HL-60 (cell line): ENCODE data around the genes HOXD13 and MTX2.

DNA sequence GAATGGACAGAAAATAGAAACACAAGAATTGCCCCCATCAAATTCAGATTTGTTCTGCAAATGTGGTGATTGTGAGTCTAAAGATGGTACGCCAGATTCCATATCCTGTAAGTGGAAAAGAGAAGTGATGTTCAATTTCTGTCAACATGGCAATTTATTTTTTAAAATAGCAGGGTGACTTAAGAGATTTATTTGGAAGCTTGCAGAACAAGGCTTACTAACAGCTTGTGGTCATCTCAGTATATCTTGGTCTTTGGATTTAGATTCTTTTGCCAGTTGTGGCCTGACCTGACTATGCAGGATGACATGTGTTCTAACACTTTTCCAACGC, 74.4 kb downstream of the MAP3K20 start:
- RRBS = no CpG with 5 or more reads among the region's 2 CpGs

- RRBS = no CpG with 5 or more reads among the region's 4 CpGs
These were observed 72.8 kb upstream of the CDCA7 start for GRCh38 chr2:173281946-173282145.

DNA sequence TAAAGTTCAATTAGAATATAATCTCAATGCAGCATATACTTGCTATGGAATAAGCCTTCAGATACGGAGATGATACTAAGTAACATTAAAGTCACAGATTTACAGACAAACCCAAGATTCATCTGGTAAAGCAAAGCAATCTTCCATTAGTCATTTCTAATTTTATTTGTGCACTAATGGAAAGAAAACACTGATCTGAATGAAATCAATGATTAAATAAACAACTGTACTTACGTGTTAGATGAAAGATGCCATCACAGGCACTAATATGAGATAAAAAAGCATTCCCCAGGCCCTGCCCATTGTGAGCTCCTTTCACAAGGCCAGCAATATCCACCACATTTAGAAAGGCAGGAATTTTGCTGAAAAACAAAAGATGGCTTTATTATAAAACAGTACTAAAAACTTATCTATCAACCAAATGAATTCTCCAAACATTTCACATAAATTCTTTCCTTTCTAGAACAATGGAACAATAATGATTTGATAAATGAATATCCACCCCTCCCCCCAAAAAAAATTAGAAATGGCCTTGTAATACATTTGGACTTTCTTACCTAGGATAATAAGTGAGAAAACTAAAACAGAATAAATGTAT, 25.4 kb downstream of the OLA1 start:
- RRBS = no CpG with 5 or more reads among the region's 2 CpGs

DNA sequence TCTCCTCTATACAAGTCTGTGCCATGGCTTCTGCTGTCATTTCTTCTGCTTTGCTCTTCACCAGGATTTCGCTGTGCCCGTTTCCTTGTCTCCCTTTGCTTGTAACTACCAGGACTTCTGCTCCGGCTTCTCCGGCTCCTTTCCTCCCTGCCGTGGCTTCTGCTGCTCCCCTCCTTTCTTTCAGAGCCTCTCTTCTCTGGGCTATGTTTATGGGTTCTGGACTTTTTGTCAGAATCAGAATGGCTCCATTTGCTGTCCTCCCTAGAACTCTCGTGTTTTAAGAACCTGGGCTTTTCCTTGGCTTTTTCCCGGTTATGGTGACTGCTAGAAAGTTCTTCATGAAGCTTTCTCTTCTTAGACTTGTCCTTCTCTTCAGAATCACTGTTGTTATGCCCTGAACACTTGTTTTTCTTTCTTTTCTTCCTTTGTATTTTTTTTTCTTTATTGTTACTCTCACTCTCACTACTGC, 13.8 kb downstream of the SP9 start:
- RRBS = no CpG with 5 or more reads among the region's 7 CpGs

DNA sequence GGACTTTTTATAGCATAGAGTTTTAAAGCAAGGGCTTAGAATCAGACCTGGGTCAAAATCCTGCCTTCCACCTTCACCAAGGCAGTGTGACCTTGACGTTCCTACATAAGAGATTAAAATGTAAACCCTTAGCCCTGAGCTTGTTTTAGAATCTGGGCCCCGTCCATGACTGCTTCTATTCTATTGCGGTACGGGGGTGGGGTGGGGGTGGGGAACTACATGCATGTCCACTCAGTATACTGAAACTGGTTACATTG, 638 bp upstream of the GPR155 start:
- RRBS = no CpG with 5 or more reads among the region's 4 CpGs

GRCh38 chr2:174569496-174569955, 28.1 kb downstream of the WIPF1 start:
- RRBS = no CpG with 5 or more reads among the region's 2 CpGs

GRCh38 chr2:174588674-174589511, 8.7 kb downstream of the WIPF1 start:
- RRBS = no CpG with 5 or more reads among the region's 7 CpGs

GRCh38 chr2:174595055-174595555, 2.5 kb downstream of the WIPF1 start:
- RRBS = no CpG with 5 or more reads among the region's 1 CpG

- RRBS = no CpG with 5 or more reads among the region's 7 CpGs
These were observed 57.0 kb upstream of the WIPF1 start for GRCh38 chr2:174654291-174655307.

GRCh38 chr2:174720097-174720404, 44.2 kb downstream of the CHRNA1 start:
- RRBS = no CpG with 5 or more reads among the region's 12 CpGs

GRCh38 chr2:175179919-175180233, 1.6 kb downstream of the ATP5MC3 start:
- RRBS = no CpG with 5 or more reads among the region's 3 CpGs

GRCh38 chr2:176083240-176083692, 496 bp downstream of the EVX2 start:
- RRBS = 28% methylated on average over 22 of the region's 42 CpGs

- RRBS = 6% methylated on average over 4 of the region's 31 CpGs
These were observed 4.1 kb upstream of the HOXD13 start for GRCh38 chr2:176088268-176088952.

DNA sequence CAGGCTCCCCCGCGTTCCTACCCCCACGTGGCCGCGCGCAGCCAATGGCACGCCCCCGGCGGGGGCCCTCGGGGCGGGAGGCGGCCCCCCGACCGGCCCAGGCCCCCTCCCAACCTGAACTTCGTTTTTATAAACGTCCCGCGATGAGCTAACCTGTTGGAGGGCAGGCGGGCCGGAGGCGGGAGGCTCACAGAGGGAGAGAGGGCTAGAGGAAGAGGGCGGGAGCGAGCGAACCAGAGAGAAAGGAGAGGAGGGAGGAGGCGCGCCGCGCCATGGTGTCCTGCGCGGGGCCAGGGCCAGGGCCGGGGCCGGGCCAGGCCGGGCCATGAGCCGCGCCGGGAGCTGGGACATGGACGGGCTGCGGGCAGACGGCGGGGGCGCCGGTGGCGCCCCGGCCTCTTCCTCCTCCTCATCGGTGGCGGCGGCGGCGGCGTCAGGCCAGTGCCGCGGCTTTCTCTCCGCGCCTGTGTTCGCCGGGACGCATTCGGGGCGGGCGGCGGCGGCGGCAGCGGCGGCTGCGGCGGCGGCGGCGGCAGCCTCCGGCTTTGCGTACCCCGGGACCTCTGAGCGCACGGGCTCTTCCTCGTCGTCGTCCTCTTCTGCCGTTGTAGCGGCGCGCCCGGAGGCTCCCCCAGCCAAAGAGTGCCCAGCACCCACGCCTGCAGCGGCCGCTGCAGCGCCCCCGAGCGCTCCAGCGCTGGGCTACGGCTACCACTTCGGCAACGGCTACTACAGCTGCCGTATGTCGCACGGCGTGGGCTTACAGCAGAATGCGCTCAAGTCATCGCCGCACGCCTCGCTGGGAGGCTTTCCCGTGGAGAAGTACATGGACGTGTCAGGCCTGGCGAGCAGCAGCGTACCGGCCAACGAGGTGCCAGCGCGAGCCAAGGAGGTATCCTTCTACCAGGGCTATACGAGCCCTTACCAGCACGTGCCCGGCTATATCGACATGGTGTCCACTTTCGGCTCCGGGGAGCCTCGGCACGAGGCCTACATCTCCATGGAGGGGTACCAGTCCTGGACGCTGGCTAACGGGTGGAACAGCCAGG, at the start of gene HOXD13:
HOXD13 (plus strand) TSS at position 156 of the 1,049 bp plus-strand sequence.
- RRBS = 7% methylated on average over 57 of the region's 120 CpGs

DNA sequence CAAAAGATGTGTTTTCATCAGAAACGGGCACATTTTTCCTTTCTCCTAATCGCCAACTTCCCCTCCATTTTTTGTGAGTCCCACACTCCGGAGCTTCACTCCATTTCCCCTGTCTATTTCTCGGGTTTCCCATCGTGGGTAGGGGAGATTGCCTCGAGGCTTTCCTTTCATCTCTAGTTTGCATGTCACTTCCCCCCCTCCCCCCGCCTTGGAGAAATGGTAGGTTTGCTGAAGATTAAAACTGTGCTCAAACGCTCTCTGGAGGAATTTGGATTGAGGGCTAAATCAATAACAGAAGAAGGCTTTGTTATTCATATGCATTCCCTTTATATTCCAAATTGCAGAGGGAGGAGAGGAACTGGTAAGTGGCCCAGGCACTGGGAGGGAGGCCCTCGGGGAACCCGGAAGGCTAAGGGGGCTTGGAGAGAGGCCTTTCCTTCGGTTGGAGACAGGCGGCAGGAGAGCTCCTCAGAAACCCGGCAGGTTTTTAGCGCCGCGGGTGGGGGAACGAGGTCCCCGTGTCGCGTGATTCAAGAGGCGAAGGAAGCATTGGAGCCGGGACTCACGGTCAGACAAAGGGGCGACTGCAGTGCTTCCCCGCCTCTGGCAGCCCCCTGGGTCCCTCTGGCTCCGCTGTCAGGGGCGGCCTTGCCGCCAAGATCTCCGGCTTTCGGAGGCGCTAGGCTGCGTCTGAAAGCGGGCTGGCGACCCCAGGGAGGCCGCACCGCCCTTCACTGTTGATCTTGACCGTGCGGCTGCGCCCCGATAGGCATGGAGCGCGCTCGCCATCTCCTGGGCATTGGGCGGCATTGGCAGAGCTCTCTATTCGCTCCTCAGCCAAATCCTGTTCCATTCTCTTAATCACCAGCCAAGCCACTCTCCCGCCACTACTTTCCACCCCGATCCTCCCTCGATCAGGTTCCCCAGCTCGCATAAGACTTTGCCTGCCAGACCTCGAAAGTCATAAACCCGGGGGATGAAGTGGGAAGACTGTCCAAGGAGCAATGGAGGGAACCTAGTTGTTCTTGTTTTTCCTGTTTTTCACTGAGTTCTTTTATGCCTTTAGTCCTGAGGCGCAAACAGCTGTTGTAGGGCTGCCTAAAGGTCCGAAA, 2.3 kb upstream of the HOXD12 start:
- RRBS = 5% methylated on average over 17 of the region's 53 CpGs

DNA sequence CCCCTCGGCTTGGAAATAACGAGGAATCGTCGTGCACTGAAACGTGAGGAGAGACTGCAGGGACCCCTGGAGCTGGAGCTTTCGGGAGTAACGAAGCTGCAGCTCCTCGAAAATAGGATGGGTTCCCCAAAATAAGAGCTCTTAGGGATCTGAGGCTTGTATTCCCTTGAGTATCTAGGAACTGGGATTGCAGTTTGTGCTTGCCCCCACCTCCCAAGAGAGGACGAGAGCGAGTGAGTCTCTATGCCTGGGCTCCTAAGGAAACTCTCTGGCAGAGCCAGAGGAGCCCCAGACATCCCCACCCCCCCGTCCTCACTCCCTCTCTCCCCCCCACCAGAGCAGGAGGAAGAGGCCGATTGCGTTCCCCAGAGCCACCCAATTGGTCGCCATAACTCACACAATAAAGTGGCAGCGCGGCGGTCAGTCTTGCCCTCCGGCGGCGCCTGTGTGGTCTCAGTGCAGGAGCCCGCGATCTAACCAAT, 1.5 kb upstream of the HOXD12 start:
- RRBS = 20% methylated on average over 4 of the region's 22 CpGs

- RRBS = no CpG with 5 or more reads among the region's 44 CpGs
These were observed 619 bp downstream of the HOXD10 start for GRCh38 chr2:176116953-176117840.

DNA sequence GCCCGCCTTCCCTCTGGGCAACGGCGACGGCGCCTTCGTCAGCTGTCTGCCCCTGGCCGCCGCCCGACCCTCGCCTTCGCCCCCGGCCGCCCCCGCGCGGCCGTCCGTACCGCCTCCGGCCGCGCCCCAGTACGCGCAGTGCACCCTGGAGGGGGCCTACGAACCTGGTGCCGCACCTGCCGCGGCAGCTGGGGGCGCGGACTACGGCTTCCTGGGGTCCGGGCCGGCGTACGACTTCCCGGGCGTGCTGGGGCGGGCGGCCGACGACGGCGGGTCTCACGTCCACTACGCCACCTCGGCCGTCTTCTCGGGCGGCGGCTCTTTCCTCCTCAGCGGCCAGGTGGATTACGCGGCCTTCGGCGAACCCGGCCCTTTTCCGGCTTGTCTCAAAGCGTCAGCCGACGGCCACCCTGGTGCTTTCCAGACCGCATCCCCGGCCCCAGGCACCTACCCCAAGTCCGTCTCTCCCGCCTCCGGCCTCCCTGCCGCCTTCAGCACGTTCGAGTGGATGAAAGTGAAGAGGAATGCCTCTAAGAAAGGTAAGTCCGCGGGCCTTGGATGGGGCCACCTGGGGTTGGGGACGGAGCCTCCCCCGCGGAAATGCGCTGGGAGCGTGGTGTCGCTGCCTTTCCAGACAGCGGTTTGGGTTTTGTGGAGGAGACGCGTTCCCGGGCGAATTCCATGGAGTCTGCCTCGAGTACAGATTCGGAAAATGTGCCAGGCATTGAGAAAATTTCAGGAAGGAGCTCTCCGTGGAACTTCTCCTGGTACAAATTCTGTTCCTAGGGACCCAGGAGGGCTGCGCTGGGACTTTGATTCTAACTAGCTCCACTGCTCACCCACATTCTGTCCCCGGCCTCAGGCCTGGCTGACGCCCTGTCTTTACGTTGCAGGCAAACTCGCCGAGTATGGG, 703 bp downstream of the HOXD1 start:
- RRBS = 15% methylated on average over 22 of the region's 90 CpGs

DNA sequence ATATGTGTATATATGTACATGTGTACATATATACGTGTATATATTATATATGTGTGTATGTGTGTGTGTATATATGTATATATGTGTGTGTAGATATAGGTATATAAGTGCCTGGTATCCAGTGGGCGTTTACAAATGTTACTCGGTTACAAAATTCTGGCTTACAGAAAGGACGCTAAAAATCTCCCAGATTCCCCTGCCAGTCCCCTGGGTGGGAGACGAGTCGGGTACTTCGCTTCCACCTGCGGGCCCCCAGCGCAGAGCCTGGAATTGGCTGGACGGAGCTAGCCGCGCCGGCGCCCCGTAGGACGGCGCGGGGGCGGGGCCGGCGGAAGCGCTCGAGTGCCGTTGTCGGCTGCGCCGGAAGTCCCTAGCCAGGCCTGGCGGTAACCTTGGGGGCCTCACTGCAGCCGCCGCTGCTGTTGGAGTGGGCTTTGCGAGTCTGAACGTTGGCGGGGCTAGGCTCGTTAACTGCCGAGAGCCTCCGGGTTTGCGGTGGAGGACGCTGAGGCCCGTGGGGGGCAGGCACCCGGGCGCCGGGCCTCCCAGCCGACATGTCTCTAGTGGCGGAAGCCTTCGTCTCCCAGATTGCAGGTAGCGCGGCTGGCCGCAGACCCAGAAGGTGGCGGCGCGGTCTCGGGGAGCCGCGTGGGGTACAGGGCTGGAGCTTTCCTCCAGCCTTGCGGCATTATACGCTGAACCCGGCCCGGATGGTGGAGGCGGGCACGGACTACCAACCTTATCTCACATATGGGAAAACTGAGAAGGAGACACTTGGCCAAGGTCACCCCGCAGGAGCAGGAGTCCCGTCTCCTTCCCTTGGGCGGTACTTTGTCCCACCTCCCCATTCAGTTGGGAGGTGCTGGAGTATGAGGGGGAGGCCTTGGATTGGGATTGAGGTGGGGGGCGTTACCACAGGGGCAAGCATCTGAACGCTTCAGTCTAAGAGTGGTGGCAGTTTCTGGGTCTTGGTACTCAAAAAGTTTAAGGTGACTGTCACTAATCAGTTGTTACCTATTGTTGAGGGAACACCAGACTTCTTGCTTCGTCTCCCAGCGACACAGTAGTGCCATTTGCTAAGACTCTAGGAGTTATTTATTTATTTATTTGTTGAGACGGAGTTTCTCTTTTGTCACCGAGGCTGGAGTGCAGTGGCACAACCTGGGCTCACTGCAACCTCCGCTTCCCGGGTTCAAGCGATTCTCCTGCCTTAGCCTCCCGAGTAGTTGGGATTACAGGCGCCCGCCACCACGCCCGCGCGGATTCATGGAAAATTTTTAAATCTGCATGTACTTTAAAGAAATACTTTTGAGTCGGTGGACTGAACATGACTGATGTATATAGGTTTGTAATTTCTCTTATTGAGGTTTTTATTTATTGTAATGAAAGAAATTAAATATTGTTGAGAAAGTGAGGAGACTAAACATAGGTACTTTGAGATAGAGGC, at the start of gene MTX2:
MTX2 (plus strand) TSS at position 367 of the 1,447 bp plus-strand sequence.
- RRBS = 2% methylated on average over 17 of the region's 80 CpGs